Breast epithelium (tissue), 2 donors: ENCODE results near the genes HSD17B14, SNRNP70 and KASH5.

GRCh38 chr19:48835538-48836773 is at the start of gene HSD17B14:
HSD17B14 (minus strand) TSS chr19:48836491.
- PRO-cap = unidirectional peak, plus-strand start at chr19:48835958; unidirectional peak, plus-strand start at chr19:48836012; unidirectional peak, minus-strand start at chr19:48836497
- RAMPAGE, long total RNA, 2 experiments = start-site peak on the minus strand in 1 of 2 experiments, at chr19:48836438-48836708 at its widest, 20 reads per replicate

GRCh38 chr19:48872857-48873125 is 570 bp downstream of the PPP1R15A start:
- PRO-cap = bidirectional peak, plus-strand start at chr19:48872976, minus-strand start at chr19:48873017
- RAMPAGE, long total RNA, 2 experiments = no peak in any of the 2 experiments

DNA sequence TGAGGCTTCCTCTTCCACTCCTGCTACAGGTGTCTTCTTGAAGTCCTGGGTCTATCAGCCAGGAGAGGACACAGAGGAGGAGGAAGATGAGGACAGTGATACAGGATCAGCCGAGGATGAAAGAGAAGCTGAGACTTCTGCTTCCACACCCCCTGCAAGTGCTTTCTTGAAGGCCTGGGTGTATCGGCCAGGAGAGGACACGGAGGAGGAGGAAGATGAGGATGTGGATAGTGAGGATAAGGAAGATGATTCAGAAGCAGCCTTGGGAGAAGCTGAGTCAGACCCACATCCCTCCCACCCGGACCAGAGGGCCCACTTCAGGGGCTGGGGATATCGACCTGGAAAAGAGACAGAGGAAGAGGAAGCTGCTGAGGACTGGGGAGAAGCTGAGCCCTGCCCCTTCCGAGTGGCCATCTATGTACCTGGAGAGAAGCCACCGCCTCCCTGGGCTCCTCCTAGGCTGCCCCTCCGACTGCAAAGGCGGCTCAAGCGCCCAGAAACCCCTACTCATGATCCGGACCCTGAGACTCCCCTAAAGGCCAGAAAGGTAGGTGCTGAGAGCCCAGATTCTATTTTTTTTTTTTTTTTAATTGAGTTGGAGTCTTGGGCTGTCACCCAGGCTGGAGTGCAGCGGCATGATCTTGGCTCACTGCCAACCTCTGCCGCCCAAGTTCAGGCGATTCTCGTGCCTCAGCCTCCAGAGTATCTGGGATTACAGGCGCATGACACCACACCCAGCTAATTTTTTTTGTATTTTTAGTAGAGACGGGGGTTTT is 2.3 kb downstream of the PPP1R15A start:
- PRO-cap = bidirectional peak, plus-strand start at position 345 of the sequence, minus-strand start at position 208 of the sequence
- RAMPAGE, long total RNA, 2 experiments = no peak in any of the 2 experiments

GRCh38 chr19:48883565-48884326 is 11.5 kb downstream of the PPP1R15A start:
- PRO-cap = no peak
- RAMPAGE, long total RNA, 2 experiments = no peak in any of the 2 experiments

DNA sequence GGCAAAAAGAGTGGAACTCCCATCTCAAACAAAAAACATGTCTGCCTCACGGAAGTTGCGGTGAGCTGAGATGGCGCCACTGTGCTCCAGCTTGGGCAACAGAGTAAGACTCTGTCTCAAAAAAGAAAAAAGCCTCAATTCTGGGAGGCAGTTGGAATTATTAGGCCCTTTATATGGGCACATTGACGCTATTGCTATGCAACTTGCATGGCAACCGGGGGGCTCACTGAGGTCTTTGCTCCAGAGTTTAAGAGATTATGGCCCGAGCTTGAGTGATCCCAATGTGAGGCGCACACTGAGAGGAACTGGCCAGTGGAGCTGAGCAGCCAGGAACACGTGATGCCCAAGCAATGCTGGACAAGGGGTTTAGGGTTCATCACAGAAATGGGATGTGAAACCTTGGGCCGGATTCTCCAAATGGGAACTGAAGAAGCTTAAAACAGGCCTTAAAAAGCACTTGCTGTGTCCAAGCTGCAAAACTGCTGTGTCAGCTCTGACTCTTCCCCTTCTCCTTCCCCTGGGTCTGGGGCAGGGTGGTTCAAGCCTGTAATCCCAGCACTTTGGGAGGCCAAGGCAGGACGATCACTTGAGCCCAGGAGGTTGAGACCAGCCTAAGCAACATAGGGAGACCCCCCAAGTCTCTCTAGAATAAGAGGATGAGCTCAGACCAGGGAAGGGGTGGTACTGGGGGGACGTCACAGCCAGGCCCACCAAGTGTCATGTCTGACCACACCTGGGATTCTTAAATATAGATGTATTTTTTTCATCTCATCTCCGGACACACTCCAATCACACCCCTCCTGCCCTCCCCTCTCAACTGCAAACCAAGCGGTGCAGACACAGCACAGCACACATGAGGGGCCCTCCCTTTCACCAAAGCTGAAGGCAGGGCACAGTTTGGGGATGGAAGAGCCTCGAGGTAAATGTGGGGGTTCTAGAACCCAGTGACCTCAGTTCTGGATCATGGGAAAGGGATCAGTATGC is 2.6 kb downstream of the FTL start:
- PRO-cap = no peak
- RAMPAGE, long total RNA, 2 experiments = no peak in any of the 2 experiments

GRCh38 chr19:48969789-48970366 is 4.8 kb downstream of the FTL start:
- PRO-cap = no peak
- RAMPAGE, long total RNA, 2 experiments = no peak in any of the 2 experiments

GRCh38 chr19:48990986-48991627 is 2.0 kb downstream of the GYS1 start:
- PRO-cap = no peak
- RAMPAGE, long total RNA, 2 experiments = no peak in any of the 2 experiments

- PRO-cap = no peak
- RAMPAGE, long total RNA, 2 experiments = no peak in any of the 2 experiments
Observed at GRCh38 chr19:49017534-49018645, 999 bp upstream of the LHB start.

- PRO-cap = no peak
- RAMPAGE, long total RNA, 2 experiments = no peak in any of the 2 experiments
Observed at GRCh38 chr19:49020885-49021270, 529 bp upstream of the ENSG00000268655 start.

DNA sequence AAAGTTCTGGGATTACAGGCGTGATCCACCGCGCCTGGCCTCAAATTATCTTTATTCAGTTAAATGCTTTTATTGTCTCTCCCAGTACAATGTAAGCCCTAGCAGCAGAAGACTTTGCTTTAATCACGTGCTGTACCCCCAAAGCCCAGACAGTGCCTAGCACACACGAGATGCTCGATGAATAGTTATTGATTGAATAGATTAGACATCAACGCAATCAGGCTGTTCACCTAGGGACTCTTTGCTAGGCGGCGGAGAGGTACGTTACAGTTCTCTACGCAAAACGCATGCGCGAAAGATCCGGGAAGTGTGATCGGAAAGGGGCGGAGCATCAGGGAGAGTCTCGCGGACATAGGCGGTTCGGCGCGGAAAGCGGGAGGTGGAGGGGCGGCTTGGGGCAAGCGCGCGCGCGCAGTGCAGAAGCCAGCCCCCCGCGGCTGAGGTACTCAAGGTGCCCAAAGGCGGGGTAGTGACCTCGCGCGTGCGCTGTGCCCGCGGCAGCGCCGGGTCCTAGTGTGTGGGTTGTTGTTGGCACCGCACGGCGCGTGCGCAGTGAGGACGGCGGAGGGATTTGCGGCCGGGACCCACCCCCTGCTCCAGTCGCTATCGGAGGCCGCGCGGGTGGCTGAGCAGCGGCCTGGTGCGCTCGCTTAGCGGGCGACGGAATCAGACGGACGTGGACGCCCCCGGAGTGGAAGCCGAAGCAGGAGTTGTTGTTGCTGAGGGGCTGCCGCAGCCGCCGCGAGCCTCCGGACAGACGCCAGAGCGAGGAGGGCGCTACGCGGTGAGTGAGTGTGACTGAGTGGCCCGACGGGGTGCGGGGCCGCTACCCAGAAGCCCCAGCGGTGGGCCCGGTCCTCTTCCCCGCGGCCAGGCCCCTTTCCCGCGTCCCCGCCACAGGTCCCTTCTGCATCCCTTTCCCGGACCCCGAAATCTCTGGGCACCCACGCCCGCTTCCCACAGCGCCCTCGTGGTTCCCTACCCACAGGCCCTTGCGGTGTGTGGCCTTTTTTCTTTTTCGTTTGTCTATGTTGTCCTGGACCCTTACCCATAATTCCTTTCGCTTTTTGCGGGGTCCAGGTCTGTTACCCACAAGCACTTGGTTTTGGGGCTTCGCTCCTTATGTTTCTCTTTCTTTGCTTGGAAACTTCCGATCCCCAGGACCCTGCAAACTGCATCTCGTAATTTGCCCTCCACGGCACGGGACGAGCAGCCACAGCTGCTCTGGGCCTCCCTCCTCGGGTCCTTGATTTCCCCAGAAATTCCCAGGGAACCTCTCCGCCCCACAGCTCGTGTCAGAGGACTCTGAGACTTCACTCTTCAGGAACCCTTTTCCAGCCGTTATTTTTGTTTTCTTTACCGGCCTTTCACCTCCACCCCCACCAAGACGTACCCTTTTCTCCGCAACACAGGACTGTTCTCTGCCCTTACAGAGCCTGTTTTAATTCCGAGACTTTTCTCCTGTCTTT is at the start of gene SNRNP70:
SNRNP70 (plus strand) TSS at position 599 of the 1,469 bp plus-strand sequence.
- PRO-cap = unidirectional peak, plus-strand start at position 606 of the sequence; unidirectional peak, plus-strand start at position 669 of the sequence
- RAMPAGE, long total RNA, 2 experiments = start-site peak on the plus strand in 2 of 2 experiments, centred at position 609 of the sequence, 841 to 3,731 reads per replicate

- PRO-cap = no peak
- RAMPAGE, long total RNA, 2 experiments = no peak in any of the 2 experiments
Observed at GRCh38 chr19:49109280-49110108, 4.7 kb upstream of the LIN7B start.

- PRO-cap = no peak
- RAMPAGE, long total RNA, 2 experiments = no peak in any of the 2 experiments
Observed at GRCh38 chr19:49119856-49120437, 603 bp downstream of the PPFIA3 start.

DNA sequence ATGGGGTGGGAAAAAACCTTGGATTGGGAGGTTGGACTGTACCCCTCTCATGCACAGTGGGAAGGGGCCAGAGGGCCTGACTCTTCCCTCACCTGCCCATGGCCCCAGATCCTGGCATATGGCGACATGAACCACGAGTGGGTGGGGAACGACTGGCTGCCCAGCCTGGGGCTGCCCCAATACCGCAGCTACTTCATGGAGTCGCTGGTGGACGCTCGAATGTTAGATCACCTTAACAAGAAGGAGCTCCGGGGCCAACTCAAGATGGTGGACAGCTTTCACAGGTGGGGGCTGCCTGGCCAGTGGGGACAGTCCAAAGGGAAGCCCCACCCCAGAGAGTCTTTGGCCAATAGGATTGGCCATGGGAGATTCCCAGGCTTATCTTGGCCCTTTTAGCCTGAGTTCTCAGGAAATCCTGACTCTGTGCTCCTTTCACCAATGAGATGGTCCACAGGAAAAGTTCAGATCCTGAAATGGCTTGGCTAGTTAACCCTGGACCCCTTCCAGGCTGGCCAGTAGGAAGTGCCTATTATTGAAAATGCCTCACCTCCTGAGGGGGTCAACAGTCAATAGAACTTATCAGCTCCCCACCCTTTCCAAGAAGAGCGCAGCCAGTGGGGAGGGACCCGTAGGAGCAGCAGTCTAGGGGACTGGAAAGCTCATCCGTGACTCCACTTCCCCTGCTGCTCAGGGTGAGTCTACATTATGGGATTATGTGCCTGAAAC is 7.1 kb downstream of the HRC start:
- PRO-cap = no peak
- RAMPAGE, long total RNA, 2 experiments = no peak in any of the 2 experiments

DNA sequence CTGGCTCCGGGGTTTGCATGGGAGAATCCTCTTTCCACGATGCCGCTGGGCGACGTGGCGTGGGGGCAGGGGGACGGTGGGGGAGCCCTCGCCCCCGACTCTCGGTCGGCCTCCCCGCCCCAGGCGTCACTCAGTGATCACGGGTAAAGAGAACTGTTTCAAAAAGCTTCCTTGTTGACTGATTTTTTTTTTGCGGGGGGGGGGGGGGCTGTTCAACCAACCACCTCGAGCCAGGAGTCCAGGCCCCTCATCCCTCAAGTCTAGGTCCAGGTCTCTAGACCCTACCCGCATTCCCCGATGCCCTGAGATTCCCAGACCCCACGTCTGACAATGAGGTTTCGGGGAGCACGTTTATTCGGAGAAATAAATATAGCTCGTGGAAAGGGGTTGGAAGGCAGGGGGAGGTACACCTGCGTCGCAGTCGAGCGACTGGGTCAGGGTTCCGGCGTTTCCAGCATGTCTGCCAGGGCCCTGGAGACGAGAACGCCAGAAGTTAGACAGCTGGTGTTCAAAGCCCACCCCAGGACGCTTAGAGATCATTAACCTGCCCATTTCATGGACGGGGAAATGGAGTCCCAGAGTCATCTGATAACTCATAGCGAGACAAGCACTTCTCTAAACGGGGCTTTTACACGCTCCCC is 4.2 kb downstream of the HRC start:
- PRO-cap = no peak
- RAMPAGE, long total RNA, 2 experiments = no peak in any of the 2 experiments

GRCh38 chr19:49362871-49363244 is 642 bp upstream of the TEAD2 start:
- PRO-cap = no peak
- RAMPAGE, long total RNA, 2 experiments = no peak in any of the 2 experiments

GRCh38 chr19:49388000-49388442 is at the start of gene KASH5:
KASH5 (plus strand) TSS chr19:49388249.
- PRO-cap = no peak
- RAMPAGE, long total RNA, 2 experiments = no peak in any of the 2 experiments

DNA sequence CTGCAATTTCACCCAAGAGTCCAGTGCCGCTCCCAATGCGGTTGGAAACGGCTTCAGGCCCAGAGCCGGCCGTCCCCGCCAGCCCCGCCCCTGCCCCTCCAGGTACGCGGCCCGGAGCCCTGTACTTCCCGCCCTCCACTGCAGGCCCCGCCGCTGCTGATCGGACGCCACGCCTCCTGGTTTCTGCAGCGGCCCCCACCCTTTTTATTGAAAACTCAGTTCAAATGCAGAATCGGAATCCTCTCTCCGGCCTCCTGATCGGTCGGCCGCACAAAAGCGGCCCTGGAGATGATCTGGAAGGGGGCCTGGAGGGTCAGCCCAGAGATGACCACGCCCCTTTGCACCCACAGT is 3.1 kb downstream of the GFY start:
- PRO-cap = no peak
- RAMPAGE, long total RNA, 2 experiments = no peak in any of the 2 experiments

GRCh38 chr19:49448095-49448427 is 3.6 kb downstream of the PIH1D1 start:
- PRO-cap = no peak
- RAMPAGE, long total RNA, 2 experiments = no peak in any of the 2 experiments

DNA sequence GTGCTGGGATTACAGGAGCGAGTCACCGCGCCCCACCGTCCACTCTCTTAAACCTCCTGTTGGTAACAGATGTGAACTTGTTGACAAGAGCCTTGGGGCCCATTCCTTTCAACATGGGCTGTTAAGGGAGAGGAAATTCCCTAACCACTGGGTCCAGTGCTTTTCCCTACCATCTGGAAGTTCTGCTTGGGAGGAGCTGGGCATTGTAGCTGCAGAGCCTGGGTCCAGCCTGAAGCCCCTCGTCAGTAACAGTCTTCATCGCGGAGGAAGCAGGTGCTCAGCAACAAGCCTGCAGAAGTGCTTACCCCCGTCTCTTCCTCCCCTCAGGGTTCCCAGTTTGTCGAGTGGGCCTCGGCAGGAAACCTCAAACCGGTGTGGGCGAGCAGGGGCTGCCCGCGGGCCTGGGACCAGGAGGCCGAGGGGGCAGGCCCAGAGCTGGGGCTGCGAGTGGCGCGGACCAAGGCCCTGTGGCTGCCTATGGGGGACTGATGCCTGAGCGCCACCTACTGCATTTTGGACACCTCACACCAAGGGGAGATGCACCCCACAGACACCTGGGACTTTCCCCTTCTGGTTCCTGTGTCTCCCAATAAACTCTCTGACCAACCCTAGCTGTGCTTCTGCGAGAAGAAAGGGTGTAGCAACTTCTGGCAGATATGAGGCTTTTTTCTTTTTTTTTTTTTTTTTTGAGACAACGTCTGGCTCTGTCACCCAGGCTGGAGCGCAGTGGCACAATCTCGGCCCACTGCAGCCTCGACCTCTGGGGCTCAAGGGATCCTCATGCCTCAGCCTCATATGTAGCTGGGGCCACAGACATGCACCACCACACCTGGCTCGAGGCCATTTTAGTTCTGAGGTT is 3.8 kb upstream of the FLT3LG start:
- PRO-cap = no peak
- RAMPAGE, long total RNA, 2 experiments = no peak in any of the 2 experiments

GRCh38 chr19:49475281-49475556 is 1.2 kb downstream of the FLT3LG start:
- PRO-cap = no peak
- RAMPAGE, long total RNA, 2 experiments = no peak in any of the 2 experiments